A673 (cell line): ENCODE measurements around the genes GRIFIN and BRAT1.

- PRO-cap = no peak
These were observed 17.9 kb downstream of the EIF3B start for GRCh38 chr7:2372483-2372947.

DNA sequence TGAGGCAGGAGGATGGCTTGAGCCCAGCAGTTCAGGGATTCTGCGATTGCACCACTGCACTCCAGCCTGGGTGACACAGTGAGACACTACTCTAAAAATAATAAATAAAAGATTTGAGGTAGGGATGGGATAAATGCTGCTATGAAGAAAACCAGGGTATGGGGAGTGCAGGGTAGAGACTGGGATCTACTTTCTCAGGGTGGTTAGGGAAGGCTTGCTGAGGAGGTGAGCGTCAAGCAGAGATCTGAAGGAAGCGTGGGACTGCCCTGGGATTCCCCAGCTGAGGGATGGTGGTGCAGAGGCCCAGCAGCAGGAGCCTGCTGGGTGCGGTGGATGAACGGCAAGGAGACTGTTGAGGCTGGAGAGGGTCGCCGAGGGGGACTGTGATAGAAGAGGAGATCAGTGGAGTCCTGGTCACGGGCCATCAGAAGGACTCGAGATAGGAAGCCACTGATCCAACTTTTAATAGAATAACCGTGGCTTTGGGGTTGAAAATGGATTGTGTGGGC, 7.1 kb downstream of the CHST12 start:
- PRO-cap = no peak

DNA sequence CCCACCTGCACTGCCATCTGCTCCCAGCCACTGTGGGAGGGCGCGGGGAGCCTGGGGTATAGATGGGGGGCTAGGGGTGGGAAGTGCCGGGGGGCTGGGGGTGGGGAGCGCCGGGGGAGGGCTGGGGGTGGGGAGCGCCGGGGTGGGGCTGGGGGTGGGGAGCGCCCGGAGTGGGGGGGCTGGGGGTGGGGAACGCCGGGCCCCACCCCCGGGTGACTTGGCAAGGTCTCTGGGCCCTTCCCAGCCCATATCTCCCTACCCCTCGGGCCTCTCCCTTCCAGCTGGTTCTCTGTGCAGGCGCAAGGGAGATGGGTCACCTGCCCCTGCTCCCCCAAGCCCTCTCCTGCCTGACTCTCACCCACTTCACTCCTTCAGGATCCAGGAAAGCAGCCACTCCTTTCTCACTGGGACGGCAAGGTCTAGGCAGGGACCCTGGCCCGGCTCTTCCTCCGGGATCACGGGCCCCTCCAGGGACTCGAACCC, at the start of gene GRIFIN:
Gene GRIFIN (minus strand): TSS at position 32 of the 483 bp plus-strand sequence.
- PRO-cap = no peak

DNA sequence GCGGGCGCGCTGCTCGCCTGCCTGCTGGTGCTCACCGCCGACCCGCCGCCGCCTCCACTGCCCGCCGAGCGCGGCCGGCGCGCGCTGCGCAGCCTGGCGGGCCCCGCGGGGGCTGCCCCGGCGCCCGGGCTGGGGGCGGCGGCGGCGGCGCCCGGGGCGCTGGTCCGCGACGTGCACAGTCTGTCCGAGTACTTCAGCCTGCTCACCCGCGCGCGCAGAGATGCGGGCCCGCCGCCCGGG, 247 bp downstream of the LFNG start:
- PRO-cap = no peak

DNA sequence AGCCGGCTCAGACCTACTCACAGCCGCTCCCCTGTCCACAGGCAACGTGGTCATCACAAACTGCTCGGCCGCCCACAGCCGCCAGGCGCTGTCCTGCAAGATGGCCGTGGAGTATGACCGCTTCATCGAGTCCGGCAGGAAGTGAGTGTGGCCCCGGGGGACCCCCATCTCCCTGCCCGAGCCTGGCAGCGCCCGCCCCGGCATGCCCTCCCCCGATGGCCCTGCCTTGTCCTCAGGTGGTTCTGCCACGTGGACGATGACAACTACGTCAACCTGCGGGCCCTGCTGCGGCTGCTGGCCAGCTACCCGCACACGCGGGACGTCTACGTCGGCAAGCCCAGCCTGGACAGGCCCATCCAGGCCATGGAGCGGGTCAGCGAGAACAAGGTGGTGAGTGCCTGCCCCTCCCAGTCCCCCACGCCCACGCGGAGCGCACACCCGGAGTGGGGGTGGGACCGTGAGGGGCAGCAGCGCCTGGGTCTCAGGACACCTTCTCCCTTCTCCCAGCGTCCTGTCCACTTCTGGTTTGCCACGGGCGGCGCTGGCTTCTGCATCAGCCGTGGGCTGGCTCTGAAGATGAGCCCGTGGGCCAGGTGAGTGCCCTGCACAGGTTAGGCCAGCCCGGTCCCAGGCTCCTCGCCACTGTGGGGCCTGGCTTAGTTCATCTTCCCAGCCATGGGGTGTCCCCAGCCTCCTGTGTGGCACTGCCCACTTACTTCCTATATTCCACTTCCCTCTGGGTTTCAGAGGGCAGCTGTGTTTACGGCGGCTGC, 5.8 kb downstream of the LFNG start:
- PRO-cap = no peak

GRCh38 chr7:2527115-2527602, 7.6 kb downstream of the LFNG start:
- PRO-cap = no peak

DNA sequence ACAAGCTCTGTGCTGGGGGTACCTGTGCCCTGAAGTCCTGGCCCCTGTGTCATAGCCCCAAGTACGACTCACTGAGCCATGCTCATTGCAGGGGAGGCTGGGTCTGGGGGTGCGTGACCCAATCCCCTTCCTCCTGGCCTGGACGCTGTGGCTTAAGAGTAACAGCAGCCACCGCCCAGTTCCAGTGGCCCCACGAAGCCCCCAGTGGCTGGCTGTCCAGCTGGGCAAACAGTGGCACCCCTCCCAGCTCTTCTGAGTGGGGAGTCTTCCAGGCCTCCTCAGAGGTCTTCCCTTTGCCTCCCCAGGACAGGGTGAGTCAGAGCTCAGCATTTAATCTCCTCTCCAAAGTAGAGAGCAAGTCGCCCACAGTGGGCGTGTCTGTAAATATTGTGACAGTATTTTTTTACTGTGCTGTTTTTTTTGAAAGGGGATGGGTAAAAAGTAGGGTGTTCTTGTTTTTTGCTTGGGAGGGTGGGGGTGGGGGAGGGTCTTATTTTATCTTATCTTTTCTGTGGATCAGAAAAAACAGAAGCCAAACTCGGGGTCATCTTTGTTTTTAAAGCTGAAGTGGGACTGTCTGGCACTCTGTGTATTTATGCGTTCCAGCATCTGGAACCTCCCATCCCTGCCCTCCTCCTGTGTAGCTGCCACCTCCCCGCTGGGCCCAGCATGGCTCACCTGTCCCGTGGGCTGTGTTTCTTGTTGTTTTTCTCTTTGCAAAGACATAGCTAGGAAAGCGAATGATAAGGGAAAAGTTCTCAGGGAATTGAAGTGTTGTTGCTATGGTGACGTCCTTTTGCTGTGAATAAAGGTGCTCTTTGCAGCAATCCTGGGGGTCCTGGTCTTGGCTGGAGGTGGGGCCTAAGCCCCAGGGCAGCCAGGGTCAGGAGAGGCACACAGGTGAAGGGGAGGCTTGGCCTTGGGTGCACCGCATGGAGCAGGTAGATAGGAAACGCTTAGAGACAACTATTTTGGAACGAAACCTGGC, 8.3 kb downstream of the LFNG start:
- PRO-cap = no peak

DNA sequence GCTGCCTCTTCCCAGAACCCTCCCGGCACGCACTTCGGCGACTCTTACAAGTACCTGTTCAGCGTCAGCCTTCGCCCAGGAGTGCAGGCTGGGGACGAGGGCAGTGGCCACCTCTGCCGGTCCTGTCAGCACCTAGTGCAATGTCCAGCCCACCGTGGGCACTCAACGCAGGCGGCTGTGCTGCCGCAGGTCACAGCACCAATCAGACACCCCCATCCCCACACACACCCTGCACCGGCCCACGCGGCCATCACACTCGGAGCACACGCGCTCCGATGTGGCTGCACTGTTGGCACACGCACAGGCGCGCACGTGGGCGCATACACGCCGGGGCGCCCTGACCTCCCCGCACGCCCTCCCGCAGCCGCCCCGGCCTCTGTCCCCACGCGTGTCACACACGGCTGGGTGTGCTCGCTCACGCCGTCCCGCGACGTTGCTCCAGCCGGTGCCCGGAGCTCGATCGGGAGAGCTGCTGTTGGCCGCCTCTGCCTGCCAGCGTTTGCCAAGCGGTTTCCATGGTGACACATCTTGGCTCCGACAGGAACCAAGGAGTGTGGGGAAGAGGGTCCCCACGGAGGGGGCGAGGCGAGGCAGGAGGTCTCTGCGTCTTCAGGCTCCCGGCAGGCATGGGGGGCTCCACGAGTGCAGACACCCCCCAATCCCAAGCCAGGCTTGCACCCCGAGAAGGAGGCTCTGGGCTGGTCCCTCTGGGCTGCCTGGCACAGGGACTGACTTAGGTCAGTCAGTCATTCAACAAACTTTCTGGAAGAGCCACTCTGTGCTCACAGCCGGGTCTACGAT, 12.0 kb downstream of the LFNG start:
- PRO-cap = no peak

DNA sequence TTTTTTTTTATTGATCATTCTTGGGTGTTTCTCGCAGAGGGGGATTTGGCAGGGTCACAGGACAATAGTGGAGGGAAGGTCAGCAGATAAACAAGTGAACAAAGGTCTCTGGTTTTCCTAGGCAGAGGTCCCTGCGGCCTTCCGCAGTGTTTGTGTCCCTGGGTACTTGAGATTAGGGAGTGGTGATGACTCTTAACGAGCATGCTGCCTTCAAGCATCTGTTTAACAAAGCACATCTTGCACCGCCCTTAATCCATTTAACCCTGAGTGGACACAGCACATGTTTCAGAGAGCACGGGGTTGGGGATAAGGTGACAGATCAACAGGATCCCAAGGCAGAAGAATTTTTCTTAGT, 13.9 kb downstream of the LFNG start:
- PRO-cap = no peak

- PRO-cap = bidirectional peak, plus-strand start at chr7:2555347, minus-strand start at chr7:2555234; bidirectional peak, plus-strand start at chr7:2555541, minus-strand start at chr7:2555515; bidirectional peak, plus-strand start at chr7:2555838, minus-strand start at chr7:2555719
These were observed at the start of gene BRAT1 for GRCh38 chr7:2554991-2556088. TSS of gene BRAT1 (minus strand) at chr7:2555524.

- PRO-cap = no peak
These were observed 6.3 kb downstream of the IQCE start for GRCh38 chr7:2565033-2565455.

GRCh38 chr7:2571910-2572637, 13.3 kb downstream of the IQCE start:
- PRO-cap = no peak

DNA sequence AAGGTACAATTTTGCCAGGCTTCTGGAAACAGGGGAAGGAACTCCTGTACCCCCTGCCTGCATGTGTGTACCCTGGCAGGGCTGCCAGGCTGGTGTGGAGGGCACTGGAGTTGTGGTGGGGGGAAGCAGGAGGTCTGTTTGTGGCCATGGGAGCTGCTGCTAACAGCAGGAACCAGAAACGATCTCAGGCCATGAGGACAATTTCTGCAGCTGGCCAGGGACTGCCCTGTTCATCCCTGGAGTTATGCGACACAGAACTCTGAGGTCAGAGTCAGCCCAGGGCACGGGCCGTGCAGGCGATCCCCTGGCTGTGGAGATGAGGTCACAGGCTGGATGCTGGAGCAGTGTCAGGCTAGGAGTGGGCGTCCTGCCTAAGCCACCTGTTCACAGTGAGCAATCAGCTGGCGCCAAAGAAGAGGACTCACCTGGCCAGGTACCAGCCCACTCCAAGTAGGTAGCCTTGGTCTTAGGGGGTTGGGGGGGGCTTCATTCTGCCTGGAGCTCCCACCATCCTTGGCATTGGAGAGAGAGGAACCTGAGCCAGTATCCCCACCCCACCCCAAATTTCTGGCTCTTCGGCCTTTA, 2.1 kb upstream of the TTYH3 start:
- PRO-cap = no peak

- PRO-cap = no peak
These were observed 25.7 kb downstream of the TTYH3 start for GRCh38 chr7:2657306-2658000.

DNA sequence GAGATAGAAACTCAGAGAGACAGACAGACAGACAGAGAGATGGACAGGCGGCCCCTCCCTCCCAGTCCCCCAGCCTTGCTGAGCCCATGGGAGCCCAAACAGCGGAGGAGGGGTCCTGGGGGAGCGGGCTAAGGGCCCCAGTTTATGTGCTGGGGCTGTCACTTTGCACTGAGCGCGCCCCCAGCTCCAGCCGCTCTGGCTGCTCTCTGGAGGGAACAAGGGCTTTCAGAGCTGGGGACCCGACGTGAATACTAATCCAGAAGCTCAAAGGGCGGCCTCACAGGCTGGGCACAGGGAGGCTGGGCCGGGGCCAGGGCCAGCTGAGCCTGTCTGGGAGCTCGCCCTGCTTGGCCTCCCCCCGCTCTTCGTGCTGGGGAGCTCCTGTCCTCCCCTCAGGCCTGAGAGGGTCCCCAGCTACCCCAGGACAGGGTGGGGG, 6.1 kb upstream of the AMZ1 start:
- PRO-cap = no peak

GRCh38 chr7:2713246-2713922, 25.4 kb downstream of the AMZ1 start:
- PRO-cap = no peak

DNA sequence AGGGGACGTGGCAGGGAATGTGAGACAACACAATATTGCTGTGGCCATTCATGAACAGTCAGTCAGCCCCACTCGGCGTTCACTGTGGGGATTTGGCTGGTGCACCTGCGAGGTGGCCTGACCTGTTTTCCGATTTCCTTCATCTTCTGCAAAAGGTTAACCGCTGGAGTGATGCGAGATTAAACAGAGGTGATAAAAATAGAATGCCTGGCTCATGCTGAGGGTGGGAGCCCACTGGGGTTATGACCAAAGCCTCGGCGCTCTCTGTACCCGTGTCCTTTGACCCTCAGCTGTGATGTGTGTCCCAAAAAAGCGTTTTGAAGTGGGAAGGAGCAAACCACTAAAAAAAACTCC, 27.2 kb downstream of the AMZ1 start:
- PRO-cap = no peak

DNA sequence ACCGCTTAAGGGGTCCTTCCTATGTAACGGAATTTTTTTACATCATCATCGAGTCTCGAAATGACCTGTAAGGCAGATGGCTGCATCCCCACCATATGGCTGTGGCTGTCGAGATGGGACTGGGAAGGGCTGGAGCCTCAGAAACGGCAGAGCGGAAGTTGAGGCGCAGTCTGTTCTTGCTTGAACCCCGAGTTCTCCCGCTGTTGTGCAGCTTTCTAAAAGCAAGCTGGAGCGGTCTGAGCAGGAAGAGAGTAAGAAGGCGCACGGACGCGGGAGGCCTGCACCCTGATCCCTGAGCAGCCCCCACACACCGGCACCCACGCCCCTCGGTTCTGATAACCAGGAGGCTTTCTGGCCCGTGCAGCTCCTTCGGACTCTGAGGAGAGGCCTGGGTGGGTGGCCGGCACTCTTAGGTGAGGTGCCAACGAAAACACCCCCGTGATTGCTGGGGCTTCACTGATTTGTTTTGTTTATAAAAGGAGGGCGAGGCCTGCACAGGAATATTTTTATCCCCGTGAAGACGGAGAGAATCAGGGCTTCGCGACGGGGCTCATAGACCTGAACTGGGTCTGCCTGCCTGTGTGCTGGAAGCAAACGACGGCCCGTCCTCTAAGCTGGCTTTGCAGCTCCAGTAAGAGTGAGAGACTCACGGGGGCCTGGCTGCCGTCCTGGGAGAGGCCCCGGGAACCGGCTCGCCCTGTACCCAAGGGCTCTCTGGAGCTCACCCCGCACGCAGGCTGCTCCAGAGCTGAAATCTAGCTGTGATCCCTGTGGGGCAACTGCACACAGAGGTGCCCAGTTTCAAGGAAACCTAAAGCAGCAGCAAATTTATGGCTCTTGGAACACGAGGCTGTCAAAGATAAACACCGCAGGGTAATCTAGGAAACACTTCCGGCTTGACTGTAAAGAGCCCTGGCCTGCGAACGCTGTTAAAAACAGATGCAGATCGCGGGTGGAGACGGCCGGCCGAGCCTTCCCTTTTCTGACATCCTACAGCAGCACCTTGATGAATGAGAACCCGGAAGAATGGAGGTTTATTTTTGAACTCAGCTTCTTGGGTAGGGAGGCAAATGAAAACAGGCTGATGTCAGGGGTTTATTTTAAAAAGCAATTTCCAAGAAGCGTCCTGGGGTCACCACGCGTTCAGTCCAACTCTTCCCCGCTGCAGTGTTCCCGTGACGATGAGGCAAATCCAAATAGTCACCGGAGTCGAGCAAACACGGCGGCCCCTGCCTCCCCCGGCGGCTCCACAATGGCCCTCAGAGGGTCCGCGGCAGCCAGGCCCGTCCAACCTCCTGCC, 29.2 kb downstream of the AMZ1 start:
- PRO-cap = no peak

GRCh38 chr7:2728317-2729620, 40.8 kb downstream of the AMZ1 start:
- PRO-cap = no peak

DNA sequence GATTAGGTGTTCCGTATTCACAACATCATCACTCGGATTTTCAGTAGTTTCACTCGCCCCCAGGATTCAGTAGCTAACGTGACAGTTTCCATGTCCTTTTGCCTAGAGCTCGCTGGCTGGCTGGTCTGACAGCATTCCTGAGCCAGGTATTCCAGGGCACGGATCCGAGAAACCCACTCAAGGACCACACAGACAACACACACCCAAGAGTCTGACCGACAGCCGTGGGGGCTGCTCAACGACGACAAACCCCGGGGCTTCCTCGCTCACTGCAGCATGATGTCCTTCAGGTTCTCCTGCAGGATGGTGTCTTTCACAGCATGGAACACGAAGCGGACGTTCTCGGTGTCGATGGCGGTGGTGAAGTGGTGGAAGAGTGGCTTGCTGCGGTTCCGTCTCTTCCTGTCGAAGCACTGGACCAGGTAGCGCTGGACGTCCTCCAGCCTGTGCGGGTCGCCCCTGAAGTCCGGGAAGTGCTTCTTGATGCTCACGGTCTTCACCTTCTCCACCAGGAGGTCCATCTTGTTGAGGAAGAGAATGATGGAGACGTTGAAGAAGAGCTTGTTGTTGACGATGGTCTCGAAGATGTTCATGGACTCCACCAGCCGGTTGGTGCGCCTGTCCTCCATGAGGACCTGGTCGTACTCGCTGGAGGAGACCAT, 43.0 kb downstream of the AMZ1 start:
- PRO-cap = no peak